PFSK-1 (cell line): Measurements from ENCODE around the genes ZNRF3 and OSM.

DNA sequence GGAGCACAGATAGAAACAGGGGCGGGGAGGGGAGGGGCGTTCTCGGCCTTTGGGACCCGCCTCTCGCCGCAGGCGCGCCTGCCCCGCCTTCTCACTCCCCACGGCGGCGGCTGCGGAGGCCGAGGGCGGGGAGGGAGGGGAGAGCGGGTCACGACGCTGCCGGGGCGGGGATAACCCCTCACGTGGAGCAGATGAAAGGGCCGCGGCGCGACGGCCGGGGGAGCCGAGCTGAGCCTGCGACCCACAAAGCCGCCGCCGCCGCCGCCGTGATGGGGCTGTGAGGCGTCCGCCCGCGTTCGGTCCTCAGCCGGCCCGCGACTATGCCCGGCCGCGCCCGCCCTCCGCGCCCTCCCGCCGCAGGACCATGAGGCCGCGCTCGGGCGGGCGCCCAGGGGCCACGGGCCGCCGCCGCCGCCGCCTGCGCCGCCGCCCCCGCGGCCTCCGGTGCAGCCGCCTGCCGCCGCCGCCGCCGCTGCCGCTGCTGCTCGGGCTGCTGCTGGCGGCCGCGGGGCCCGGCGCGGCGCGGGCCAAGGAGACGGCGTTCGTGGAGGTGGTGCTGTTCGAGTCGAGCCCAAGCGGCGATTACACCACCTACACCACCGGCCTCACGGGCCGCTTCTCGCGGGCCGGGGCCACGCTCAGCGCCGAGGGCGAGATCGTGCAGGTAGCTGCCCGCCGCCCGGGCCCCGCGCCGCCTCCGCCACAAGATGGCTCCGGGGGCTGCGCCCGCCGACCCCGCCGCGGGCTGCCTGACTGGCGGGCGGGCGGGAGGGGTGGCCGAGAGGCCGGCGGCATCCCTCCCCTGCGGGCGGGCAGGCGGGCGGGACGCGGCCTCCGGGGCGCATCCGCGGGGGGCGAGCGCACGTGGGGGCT is at the start of gene ZNRF3:
Gene ZNRF3, plus strand, starts transcription at position 170 of the 873 bp plus-strand sequence.
- RRBS, result under 1% methylated on average over 85 of the region's 135 CpGs

DNA sequence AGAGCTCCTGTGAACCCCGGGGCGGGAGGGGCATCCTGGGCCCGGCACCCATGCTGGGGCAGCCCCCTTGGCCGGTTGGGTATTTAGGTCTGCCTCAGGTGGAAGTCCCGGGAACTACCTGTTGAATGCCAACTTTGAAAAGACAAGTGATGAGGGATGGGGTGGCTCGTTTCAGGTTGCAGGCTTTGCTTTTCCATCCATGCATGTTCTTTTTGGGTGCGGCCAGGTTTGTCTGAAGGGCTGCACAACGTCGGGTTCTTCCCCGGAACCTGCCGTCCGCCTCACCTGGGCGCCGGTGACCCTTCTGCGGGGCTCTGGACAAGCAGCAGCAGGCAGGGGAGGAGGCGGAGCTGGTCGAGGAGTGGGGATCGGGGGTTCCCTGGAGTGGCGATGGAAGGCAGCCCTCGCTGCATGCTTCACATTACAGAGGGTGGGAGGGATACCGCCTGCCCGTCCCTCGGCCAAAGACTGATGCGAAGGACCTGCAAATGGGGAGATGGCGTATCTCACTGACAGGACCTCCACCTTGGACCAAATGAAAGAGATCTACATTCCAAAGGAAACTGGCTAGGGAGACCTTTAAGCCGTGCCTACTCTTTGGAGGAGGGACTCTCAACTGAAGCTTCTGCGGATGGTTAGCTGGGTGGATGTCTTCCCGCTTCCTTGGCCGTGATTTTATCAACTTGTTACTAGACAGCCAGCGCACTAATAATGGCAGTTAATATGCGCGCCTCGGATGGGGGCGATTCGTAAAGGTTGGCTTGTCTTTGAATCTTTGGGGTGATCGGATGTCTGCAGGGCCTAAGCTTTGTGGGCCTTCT is 1.1 kb downstream of the ZNRF3 start:
- RRBS, result 4% methylated on average over 1 of the region's 36 CpGs

DNA sequence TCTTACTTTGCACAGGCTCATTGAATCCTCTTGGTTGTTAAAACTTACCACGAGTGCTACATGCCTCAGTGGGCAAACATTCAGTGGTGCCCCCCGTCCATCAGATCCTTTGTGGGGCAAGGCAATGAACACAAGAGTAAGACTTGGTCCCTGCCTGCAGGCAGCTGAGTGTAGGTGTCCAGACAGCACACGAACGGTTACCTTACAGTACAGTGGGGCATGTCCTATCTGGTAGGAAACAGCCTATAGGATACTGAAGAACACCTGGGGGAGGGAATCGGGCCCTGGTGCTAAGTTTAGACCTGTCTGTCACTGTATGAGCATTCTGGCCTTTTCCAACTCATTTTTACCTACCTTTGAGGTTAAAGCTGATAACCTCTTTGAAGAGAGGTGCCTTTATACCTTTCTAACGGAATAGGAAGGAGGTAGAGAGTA is 8.8 kb downstream of the ZNRF3 start:
- RRBS, result no CpG with 5 or more reads among the region's 6 CpGs

- RRBS, result no CpG with 5 or more reads among the region's 4 CpGs
These were observed 72.5 kb downstream of the ZNRF3 start for GRCh38 chr22:28955886-28956321.

- RRBS, result no CpG with 5 or more reads among the region's 4 CpGs
These were observed 21.2 kb downstream of the KREMEN1 start for GRCh38 chr22:29093953-29094479.

GRCh38 chr22:29117771-29118321 is 45.0 kb downstream of the KREMEN1 start:
- RRBS, result no CpG with 5 or more reads among the region's 6 CpGs

DNA sequence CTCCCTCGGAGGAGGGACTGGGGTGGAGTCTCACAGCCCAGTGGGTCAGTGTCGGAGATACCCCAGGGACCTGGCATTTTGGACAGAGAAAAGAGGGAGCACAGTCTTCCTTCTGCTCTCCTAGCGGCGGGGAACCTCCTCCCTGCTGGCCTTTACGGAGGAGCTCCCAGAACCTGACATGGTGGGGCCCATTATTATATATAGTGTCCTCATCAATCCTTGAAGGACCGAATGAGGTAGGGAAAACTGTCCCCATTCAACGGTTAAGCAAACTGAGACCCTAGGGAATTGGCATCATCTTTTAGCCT is 831 bp downstream of the EMID1 start:
- RRBS, result no CpG with 5 or more reads among the region's 7 CpGs

GRCh38 chr22:29300420-29300815 is 6.0 kb upstream of the GAS2L1 start:
- RRBS, result no CpG with 5 or more reads among the region's 4 CpGs

DNA sequence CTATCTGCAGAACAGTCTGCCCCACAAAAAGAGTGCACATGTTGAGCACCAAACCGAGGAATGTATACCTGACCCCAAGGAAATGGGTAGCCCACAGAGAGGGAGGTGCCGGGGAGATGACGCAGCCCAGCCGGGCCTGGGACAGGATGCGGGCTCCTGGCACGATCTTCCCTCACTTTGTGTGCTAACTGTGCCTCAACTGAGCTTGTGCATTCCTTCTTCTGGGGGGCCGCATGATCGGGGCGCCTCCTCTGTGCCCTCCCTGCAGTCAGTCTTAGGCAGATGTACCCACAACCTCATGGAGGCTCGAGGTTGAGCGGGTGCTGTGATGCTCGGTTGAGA is 2.3 kb downstream of the GAS2L1 start:
- RRBS, result no CpG with 5 or more reads among the region's 12 CpGs

- RRBS, result no CpG with 5 or more reads among the region's 20 CpGs
These were observed 1.4 kb downstream of the RASL10A start for GRCh38 chr22:29313995-29314557.

DNA sequence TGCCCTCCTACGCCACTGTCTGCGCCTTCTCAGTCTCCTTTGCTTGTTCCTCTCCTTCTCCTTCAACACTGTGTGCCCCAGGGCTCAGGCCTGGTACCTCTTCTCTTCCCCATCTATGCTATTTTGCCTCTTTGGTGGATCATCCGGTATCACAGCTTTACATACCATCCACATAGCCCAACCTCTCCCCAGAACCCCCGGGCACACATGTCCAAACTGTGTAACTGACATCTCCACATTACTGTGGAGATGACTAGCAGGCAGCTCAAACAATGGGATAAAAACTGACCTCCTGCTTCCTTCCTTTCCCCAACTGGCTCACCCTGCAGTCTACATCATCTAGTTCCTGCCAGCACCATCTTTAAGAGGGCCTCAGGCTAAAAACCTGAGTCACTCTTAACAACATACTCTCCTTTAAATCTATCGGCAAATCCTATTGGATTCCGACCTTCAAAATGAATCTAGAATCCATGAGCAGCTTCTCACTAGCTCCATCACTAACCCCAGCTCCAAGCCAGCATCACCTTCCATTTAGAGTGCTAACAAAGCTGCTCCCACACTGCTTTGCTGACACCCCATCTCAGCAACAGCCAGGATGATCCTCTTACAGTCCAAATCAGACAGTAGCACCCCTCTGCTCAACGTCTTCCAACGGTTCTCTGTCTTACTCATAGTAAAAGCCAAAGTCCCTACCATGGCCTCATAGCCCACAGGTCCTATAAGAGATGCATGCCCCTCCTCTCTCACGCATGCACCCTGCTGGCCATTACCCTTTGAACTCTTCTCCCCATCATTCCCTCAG is 8.0 kb downstream of the AP1B1 start:
- RRBS, result 0% methylated on average over 1 of the region's 9 CpGs

GRCh38 chr22:29382439-29383112 is 5.8 kb downstream of the AP1B1 start:
- RRBS, result no CpG with 5 or more reads among the region's 4 CpGs

DNA sequence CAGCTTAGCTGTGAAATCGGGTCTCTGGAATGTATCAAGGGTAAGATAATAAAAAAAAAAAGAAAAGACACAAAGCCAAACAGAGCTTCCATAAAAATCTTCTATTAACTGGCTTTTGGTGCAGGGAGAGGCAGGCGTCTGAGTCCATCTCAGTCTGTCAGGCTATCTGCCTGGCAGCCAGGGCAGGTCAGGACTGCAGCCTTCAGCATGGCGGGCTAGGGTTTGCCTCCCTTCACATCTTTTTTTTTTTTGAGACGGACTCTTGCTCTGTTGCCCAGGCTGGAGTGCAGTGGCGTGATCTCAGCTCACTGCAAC is 28.7 kb downstream of the UQCR10 start:
- RRBS, result no CpG with 5 or more reads among the region's 5 CpGs

DNA sequence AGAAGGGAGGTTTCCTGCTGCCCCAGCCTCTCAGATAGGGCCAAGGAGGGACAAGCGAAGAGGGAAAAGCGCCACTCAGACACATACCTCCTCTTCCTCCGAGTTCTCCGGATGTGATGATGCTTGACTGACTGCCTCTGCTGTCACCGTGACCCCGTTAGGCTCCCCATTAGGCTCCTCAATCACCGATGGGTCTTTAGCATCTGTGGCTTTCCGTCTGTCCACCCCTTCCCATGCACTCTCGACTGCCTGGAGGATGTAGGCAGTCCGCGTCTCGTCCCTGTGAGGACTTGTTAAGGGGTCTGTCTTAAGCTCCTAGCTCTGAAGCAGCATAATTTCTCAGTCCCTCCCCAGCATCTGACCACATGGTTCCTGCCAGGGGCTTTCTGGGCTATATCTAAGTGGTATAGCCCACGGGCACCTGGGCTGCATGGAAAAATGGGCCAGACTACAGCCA is 33.5 kb downstream of the ASCC2 start:
- RRBS, result no CpG with 5 or more reads among the region's 13 CpGs

DNA sequence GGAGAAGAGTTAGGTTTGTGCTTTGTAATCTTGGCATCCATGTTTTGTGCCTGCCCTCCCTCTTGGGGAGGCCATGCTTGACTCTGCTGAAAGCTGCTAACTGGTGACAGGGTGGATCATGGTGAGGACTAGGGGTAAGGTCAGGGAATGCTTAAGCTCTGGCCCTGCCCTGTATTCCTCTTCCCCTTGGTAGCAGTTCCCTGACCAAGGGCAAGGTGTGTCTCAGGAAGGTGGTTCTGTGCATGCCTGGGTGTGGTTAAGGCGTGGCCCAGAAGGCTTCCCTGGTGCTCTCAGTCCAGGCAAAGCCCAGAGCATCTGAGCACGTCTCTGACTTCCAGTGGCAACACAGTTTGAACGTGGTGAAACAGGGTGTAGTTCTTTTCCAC is 53.2 kb upstream of the HORMAD2 start:
- RRBS, result no CpG with 5 or more reads among the region's 3 CpGs

DNA sequence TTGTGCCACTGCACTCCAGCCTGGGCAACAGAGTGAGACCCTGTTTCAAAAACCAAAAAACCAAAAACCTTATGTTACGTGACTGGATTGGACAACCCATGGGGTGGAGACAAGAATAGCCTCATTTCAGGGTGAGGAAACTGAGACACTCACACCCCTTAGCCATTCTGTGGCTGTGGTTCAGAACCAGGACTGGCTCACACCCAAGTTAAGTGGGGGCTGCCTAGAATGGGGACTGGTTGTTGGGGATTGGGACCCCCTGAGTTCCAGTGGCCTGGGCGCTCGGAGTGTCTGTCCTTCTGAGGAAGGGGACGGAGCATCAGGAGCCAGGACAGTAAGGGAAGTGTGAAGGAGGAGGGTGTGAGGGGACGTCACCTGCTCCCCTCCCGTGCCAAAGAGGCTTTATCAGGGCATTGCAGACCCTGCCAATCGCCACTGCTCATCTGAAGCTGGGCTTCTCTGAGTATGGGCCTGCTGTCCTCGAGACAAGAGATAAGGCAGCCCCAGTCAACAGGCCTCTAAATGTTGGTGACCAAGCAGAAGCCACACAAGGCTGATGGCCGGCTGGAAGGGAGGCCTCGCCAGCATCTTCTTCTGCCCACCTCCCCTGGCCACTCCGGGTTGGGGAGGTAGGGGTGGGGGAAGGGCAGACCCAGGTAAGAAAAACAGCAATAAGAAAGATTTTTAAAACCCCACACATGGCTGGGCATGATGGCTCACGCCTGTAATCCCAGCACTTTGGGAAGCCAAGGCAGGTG is 29.9 kb downstream of the LIF start:
- RRBS, result 64% methylated on average over 3 of the region's 12 CpGs

GRCh38 chr22:30238526-30239074 is 8.0 kb downstream of the LIF start:
- RRBS, result no CpG with 5 or more reads among the region's 16 CpGs

- RRBS, result no CpG with 5 or more reads among the region's 19 CpGs
These were observed 7.9 kb downstream of the OSM start for GRCh38 chr22:30258673-30259140.

DNA sequence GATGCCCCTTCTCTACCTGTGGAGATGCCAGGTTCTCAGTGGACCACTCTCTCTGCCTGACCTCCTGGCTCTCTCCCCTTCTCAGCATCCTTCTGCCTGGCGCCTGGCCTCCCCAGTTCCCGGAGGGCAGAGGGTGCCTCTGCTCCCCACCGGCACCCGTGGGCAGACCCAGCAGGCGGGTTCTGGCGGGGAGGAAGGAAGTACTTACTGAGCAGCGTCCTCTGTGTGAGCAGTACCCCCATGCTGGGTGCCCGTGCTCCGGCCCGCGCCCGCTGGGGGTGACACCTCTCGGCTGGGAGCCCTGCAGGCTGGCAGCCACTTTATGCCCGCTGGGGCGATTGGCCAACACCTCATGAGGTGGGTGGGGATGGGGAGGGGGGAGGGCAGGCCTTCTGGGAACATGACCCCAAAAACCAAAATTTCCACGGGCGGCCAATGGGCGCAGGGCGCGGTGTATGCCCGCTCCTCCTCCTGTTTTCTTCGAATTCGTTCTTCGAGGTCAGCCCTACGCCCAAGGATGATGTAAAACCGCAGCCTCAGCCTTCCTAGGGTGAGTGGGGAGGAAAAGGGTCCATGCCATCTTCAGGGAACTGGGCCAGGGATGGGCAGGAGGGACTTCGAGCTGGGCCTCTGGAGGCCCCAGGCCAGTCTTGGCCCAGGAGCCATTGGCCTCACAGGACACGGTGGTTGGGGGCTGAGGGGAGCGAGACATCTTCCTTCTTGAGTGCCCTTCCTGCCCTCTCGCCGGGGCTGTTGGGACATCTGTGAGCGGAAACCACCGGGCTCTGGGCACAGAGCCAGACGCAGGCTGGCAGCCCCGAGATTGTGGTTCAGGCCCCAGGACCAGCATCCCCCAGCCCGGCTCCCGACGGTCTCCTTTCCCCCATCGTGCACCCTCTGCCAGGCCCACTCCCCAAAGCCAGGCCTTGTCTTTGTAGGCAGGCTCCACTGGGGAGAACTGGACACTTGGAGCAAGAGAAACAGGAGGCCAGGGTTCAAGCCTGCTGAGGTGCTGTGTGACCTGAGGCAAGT is at the start of gene OSM:
Gene OSM, minus strand, starts transcription at position 294 of the 1,032 bp plus-strand sequence.
- RRBS, result 85% methylated on average over 8 of the region's 39 CpGs

GRCh38 chr22:30267590-30267995 is 942 bp upstream of the OSM start:
- RRBS, result no CpG with 5 or more reads among the region's 7 CpGs